Peritoneum (tissue), 1 donor: ENCODE measurements around the gene PCNX1.

GRCh38 chr14:69042716-69043934, 64.0 kb upstream of the ACTN1 start:
- PRO-cap = no peak

- PRO-cap = no peak
These were observed 33.8 kb upstream of the GALNT16 start for GRCh38 chr14:69226214-69226582.

DNA sequence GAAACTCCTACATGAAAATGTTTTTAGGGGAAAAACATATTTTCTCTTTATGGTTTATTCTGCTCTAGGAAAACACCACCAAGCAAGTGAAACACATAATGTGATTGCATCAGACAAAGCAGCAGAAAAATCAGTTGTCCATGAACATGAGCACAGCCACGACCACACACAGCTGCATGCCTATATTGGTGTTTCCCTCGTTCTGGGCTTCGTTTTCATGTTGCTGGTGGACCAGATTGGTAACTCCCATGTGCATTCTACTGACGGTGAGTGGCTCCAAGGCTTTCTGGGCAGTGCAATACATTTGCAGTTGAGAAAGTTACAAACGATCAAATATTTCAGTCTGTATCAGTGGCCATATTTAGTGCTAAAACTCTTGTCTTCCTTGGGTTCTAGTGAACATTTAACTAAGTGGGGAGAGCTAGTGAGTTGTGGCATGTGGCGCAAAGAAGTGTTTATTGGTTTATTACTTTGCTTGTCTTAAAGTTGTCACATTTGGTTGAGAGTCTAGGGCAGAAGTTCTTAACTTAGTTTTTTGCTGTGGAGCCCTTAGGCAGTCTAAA, 42.4 kb upstream of the PLEKHD1 start:
- PRO-cap = no peak

DNA sequence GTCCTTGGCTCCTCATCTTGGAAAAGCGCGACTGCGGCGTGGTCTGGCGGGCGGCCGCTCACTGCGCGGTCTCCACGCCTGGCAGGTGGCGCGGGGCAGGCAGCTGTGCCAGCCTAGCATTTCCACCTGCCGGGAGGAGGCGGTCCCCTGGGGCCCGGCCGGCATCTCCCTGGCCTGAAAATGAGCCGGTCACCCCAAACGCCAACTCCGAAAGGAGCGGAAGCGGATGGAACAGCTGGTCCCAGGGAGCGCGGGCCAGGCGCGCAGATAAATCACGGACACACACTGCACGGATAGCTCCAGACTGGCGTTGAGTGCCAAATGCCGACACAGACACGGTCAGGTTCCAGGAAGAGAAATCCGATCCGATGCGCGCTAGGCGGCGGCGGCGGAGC, 814 bp upstream of the PLEKHD1 start:
- PRO-cap = no peak

GRCh38 chr14:69592871-69593586, 18.4 kb upstream of the CCDC177 start:
- PRO-cap = no peak

- PRO-cap = no peak
These were observed 1.2 kb downstream of the SUSD6 start for GRCh38 chr14:69612429-69613229.

DNA sequence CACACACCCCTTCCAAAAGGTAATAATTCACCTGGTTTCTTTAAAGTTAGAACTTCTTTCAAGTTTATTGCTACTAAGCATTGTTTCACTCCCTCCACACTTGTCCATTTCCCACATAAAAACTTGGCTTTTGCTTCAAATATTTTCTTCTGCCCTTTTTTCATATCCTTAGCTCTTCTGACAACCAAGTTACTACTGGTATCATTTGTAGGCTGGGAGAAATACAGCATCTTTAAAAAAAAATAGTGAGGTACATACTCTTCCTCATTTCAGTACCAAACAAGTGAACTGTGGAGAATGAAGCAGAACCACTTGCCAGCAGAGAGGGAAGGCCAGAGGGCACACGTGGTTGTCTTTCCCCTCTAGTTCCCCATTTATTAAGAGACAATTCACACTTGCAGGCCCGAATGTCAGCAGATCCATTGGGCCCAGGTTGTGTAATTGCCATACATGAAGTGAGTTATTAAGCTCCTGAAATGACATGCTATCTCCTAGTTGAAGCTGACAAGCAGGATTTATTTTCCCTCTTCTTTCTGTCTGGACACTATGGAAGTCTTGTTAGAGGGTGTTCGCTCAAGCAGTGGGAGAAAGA, 3.2 kb downstream of the SUSD6 start:
- PRO-cap = no peak

GRCh38 chr14:69664907-69665330, 53.5 kb downstream of the SUSD6 start:
- PRO-cap = no peak

- PRO-cap = no peak
These were observed 52.6 kb upstream of the SRSF5 start for GRCh38 chr14:69714204-69714897.

DNA sequence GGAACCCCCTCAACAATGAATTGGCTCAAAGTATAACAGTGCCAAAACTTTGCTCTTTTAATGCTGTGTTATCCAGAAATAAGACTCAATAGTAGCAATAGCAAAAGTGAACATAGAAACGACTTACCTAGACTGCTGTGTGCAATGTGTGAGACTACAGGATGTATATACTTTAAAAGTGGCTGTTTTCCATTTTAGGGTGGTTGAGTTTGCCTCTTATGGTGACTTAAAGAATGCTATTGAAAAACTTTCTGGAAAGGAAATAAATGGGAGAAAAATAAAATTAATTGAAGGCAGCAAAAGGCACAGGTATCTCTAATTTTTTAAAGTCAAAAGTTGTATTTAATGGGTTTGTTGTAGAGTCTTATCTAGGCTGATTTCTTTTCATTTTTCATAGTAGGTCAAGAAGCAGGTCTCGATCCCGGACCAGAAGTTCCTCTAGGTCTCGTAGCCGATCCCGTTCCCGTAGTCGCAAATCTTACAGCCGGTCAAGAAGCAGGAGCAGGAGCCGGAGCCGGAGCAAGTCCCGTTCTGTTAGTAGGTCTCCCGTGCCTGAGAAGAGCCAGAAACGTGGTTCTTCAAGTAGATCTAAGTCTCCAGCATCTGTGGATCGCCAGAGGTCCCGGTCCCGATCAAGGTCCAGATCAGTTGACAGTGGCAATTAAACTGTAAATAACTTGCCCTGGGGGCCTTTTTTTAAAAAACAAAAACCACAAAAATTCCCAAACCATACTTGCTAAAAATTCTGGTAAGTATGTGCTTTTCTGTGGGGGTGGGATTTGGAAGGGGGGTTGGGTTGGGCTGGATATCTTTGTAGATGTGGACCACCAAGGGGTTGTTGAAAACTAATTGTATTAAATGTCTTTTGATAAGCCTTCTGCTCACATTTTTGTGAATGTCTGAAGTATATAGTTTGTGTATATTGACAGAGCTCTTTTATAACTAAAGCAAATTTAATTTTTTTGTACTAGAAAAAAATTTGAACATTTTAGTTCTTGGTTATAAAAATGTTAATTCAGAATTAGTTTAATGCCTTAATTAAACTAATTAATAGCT, 4.2 kb downstream of the SRSF5 start:
- PRO-cap = no peak

DNA sequence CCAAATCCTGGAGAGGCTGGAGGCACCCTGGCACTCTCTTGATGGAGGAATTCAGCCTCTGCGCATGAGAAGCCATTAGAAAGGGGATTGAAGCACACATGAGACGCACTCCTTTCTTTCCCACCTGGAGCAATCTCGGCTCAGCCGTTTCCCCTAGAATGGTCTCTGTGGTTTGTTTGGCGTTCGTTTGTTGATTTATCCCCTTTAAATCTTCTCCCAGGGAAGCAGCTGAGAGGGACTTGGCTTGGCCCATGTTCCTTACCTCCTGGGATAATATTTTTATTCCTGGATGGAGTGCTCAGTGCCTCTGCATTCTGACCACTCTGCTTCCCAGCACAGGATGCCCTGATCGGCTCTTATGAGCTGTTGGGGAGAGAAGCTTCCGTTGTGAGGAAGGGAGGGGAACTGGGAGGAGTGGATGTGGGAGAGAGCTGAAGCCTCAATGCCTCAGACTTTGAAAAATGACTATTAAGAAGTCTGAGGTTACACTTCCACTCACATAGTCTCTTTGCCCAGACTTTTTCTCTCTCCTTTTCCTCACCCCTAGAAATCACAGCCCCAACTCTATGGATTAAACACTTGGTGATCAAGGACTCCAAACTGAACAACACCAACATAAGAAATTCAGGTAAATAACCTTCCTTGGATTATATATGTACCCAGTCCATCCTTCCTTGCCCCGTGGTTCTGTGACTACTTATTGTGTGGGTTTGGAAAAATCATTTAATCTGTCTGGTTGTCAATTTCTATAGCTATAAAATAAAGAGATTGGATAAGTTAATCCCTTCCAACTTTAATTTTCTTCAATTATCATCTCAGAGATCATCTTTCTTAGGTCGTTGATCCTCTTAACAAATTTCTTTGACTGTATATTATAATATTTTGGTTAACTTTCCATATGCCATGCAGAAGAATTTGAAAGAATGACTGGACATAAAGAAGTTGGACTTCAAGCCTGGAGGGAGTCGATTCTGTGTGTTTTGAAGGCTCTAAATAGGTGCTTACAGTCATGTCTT, 114.9 kb downstream of the SMOC1 start:
- PRO-cap = no peak

- PRO-cap = no peak
These were observed 2.6 kb upstream of the ADAM20 start for GRCh38 chr14:70537080-70538064.

GRCh38 chr14:70665520-70665993, 23.8 kb downstream of the TTC9 start:
- PRO-cap = no peak

GRCh38 chr14:70706984-70707863, 65.5 kb downstream of the TTC9 start:
- PRO-cap = no peak

DNA sequence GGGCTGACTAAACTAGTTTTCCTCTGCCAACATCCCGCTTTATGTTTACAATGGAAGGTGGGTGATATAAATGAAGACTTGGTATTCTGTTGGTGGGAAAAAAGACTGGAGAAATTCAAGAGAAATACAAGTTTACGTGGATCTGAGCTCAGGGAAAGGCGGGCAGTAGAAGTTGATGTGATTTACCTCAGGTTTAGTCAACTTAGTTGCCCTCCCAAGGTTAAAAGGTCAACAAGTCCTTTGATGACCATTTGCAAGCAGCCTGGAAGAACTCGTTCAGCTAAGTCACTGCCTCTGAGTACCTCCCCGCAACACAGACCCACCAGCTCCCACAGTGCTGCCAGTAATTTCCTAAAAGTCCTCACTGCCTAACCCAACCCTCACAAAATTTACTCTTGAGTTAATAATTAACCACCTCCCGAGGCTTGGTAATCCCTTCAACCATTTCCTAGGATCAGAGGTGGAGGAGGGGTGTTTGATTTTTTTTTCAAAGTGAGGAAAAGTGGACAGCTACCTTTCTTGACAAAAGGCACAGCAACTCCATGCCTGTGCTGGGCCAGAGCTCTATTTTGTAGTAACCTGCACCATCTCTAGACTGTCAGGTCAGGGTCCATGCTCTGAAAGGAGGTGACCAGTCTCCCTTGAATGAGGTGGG, 55.8 kb downstream of the MAP3K9 start:
- PRO-cap = no peak

- PRO-cap = no peak
These were observed 13.3 kb upstream of the MAP3K9 start for GRCh38 chr14:70822469-70823120.

- PRO-cap = no peak
These were observed at the start of gene PCNX1 for GRCh38 chr14:70907034-70908121. TSS of gene PCNX1 (plus strand) at chr14:70907459.

- PRO-cap = no peak
These were observed 39.5 kb downstream of the PCNX1 start for GRCh38 chr14:70946686-70947216.

DNA sequence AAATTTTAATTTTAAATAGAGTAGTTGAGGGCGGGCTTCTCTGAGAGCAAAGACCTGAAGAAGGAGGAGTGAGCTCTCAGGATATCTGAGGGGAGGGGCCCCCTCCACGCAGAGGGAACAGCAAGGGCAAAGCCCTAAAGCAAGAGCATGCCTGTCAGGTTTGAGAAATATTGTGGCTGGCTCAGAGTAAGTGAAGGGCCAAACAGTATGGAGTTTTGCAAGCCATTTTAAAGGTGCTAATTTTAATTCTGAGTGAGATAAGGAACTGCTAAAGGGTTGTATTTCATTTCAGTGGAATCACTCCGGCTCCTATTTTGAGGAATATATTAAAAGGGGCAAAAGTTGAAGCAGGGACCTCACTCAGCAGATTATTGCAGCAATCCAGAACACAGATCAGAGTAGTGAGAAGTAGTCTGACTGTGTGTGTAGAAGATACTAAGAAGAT, 64.4 kb downstream of the PCNX1 start:
- PRO-cap = no peak

DNA sequence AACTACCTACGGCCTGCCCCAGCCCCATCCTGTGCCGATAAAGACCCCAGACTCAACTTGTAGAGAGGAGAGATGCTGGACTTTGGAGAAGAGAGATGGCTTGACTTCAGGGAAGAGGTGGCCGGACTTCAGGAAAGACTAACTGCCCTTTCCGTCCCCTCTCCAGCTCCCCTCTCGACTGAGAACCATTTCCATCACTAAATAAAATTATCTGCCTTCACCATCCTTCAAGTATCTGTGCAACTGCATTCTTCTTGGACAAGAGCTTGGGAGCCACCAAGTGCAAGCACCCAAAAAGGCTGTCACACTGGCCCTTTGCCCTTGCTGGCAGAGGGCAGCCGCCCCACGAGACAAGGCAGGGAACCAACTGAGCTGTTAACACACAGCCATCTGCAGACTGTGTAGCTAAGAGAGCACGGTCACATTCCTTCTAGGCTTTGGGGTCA, 198.8 kb upstream of the SIPA1L1 start:
- PRO-cap = no peak